Fibroblast of the aortic adventitia (primary cell): Measurements from ENCODE around the gene ATP5MJ.

- CAGE, long polyA plus RNA, result no peak
These were observed 14.6 kb downstream of the TNFAIP2 start for GRCh38 chr14:103137693-103138431.

DNA sequence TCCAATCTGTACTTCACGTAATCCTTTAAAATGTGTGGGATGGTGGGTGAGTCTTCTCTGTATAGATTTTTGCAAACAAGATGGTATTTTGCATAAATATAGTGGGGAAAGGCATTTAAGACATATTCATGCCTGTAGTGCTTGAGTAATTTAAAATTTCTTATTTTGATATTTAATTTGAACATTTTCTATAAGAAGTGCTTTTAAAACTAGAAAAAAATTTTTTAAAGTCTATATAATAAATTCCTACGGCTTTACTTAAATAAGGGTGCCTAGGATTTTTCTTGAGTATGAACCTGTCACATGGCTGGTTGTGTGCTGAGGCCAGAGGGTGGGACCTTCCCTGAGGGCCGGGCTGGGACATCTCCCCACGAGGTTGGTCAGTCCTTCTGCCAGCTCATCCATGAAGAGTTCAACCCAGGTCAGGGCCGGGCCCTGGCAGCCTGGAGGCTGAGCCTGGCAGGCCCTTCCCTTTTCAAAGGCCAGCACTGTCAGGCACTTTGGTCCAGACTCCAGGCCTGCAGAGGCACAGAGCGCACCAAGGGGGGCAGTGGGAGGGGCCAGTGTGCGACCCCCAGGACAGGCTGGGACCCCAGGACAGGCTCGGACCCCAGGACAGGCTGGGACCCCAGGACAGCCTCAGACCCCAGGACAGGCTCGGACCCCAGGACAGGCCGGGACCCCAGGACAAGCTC, 31.7 kb downstream of the TNFAIP2 start:
- CAGE, long polyA plus RNA, result no peak

DNA sequence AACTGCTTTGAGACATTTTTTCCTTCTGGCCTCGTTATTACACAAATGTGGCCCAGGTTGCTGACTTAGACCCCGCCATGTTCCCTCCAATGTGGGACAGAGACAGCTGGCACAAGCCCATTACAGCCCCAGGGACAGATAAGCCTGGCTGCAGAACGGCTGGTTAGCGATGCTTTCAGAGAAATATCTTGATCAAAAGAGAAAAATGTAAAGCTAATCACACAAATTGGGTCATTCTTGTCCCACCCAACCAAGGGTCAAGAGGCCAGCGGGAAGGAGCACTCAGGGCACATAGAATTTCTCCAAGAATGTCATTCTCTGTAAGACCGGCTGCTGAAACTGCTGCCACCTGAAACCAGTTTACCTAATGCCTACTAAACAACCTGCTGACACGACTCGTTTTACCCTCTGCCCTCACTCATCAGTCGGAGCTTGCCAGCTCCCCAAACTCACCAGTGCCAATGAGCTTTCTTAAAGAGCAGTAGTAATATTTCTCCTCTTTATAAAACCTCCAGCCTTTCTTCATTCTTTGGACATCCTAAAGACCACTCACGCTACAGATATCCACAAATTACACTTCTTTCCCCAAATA, 63.1 kb downstream of the TNFAIP2 start:
- CAGE, long polyA plus RNA, result no peak

DNA sequence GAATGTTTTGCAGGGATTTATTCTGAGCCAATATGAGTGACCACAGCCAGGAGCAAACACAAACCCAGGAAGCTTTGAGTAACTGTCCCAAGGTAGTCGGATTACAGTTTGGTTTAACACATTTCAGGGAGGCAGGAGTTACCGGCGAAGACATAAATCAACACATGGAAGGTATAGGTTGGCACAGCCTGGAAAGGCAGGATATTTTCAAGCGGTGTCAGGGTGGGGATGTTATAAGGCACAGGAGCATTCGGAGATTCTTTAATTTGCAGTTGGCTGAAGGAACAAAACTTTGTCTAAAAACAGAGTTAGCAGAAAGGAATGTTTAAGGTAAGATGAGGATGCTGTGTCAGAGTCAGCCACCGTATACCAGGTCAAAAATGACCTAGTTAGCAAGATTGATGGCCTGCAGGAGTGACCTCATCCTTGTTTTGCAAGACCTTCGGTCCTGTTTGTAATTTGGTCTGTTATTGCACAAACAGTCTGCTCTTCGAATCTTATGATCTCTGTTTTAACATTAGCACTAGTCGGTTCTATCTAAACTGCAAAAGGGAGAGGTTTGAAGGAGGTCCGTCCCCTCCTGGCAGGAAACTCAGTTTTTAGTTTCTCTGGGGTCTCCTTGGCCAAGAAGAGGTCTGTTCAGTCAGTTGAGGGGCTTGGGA, 75.4 kb downstream of the TNFAIP2 start:
- CAGE, long polyA plus RNA, result no peak

GRCh38 chr14:103315184-103315934, 18.7 kb upstream of the EIF5 start:
- CAGE, long polyA plus RNA, result no peak

GRCh38 chr14:103337552-103338126, 3.6 kb downstream of the EIF5 start:
- CAGE, long polyA plus RNA, result no peak

GRCh38 chr14:103338127-103338897, 4.3 kb downstream of the EIF5 start:
- CAGE, long polyA plus RNA, result no peak

DNA sequence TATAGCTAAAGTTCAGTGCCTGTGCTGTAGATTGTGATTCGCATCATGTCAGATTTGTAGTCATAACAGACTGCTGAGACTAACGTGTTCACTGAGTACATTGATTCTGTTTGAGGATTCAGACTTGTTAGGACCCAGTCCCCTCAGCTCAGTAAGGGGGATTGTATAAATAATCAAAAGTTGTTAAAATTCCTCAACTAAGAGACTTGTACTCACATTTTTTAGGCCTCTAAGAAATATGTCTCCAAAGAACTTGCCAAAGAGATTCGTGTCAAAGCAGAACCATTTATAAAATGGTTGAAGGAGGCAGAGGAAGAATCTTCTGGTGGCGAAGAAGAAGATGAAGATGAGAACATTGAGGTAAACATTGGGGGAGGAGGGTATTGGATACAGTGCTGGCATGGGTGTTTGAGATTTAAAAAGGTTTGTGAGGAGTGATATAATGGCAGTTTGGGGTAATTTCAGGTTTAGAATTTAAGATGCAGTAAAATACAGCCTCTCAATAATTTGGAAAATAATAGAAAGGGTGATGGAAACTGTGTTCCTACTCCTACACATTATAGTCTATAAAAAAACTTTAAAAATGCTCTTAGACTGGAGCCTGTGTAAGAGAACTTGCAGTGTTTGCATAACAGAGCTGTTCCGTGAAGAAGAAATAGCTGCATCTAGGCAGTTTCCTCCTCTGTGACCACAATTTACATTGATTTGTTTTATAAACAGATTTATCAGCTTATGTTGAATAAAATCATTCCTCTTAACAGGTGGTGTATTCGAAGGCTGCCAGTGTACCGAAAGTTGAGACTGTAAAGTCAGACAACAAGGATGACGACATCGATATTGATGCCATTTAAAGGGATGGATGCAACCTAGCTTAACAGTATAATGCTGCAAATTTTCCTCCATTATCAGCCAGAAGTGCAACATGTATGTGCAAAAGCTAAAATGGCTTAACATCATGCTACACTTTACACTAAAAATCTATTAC, 6.5 kb downstream of the EIF5 start:
- CAGE, long polyA plus RNA, result no peak

DNA sequence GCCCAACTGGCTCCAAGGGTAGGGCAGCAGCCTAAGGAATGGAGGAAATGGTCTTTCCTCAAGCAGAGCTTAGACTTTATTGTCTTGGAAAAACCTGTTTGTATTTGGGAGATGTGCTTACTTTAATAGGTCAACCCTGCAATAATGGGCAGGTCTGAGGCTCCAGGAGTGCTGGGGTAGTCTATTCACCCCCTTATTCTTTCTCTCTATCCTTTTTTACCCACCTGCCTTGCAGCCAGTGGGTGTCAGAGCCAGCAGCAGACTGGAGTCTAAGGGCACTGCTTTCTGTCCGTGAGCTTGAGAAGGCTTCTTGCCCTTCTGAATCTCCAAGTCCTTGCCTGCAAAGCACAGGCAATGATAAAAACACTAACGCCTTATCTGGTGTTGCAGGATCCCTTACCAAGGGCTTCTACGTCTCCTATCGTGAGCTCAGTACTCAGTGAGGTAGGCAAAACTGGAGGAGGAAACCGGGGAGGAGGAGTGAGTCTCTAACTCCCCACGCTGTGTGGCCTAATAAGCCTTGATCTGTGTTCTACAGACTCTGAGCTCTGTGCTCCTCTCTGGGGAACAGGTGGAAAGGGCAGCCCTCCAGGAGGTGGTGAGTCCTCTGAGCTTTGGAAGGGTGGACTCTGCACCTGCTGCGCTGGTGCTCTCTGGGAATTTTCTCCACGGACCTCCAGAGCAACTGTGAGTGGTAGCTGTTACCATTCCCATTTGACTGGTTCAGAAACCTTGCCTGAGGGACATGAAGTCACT, 7.2 kb upstream of the MARK3 start:
- CAGE, long polyA plus RNA, result no peak

- CAGE, long polyA plus RNA, result no peak
These were observed 31.5 kb downstream of the MARK3 start for GRCh38 chr14:103416596-103417203.

DNA sequence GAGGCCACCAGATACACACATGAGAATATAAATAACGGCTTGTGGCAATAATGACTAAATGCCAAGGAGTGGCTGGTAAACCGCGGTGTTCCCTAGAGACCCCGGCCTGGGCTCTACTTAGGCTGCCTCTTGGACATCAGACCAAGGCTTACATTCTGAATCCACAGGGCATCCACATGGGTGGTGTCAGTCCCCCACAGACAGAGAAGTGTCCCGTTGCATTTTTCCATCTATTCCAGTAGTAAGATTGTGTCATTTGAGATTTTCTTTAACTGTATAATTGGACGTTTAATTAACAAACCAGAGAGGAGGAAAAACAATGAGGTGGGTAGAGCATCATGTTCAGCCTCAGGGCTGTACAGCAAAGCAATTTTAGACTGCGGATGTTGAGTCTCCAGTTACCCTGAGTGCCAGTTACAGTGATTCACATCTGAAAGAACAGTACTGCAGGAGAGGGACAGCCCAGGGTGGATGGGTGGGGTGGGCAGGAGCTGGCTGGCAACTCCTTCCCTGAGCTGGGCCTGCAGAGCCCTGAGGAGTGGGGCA, 20.5 kb downstream of the CKB start:
- CAGE, long polyA plus RNA, result no peak

- CAGE, long polyA plus RNA, result no peak
These were observed 737 bp upstream of the TRMT61A start for GRCh38 chr14:103528052-103528865.

- CAGE, long polyA plus RNA, result no peak
These were observed 12.3 kb downstream of the XRCC3 start for GRCh38 chr14:103702870-103703395.

DNA sequence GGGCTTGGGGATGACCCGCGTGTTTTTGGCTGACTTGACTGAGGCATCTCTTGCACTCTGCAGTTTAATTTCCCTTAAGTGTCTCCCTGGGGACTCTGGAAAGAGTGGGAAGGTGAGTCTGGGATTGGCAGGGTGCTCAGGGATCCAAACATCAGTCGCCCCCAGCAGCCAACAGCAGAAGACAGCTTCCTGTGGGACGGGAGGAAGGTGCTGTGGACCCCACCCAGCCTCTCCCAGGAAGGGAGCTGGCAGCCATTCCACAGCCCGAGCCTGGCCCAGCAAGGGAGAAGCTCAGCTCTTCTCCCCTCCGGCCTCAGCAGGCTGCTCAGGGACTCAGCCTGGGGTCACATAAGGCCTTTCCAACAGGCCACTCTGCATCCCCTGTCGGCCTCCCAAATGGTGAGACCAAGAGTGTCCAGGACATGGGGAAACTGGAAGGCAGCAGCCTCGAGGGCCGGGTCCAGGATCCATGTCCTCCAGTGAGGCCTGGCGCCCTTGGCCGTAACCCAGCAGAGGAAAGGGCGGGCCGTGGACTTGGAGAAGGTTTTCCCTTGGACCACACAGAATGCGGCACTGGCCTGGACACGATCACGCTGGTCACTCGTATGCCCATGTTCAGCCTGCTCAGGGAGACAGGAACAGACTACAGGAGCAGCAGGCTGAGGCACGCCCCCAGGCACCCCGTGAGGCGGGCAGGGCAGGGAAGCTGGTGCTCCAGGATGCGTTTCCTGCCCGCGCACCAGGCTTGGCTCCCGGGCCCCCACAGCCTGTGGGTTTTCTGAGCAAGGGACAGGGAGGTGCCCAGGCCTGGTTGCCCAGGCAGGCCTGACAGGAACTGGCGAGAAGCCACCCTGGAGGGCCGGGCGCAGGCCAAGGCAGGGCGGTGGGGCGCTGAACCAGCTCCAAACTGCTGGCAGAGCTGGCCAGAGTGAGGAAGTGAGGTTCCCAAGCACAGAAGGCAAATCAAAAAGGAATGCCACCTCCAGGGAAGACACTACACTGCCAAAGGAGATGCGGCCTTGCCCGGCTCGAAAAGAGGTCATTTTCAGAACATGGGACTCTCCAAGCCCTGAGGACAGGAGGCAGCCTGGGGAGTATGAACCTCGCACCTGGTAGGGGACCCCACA, 3.4 kb downstream of the XRCC3 start:
- CAGE, long polyA plus RNA, result no peak

- CAGE, long polyA plus RNA, result no peak
These were observed 19.8 kb downstream of the ZFYVE21 start for GRCh38 chr14:103735500-103735815.

DNA sequence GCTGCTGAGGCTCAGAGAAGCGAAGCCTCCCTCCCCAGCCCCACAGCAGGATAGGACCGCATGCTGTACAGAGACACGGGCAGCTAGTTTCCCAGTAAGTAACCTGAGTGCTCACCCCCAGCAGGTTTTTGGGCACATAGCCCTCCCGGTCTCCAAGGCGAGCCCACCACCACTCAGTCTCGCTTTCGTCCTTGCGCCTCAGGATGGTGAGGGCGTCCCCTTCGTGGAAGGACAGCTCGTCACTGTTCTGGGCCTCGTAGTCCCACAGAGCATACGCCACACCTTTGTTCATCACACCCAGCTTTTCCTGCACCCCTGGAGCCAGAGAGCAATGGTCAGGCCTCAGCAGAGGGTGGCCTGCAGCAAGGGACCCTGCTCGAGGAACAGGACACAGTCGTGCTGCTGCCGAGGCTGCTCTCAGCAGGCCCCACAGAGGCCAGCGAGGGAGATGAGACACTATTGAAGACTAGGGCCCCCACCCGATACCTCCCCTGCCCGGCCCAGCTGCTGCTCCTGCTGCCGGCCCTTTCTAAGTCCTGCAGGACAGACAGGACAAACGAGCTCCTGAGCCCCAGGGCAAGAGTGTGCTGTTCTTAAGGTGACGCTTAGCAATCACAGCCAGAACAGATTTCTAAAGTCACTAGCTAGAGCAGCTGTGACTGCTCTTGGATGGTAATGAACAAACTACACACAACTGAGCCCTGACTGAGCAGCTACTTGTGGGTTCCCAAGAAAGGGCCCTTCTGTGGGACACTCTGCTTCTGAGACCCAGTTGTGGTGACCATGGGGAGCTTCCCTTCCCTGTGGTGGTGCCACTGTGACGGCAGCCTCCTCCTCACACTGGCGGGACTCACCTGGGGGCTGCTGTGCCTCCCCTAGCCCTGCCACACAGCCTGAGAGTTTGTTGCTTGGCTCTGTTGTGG, 20.5 kb downstream of the ZFYVE21 start:
- CAGE, long polyA plus RNA, result no peak

DNA sequence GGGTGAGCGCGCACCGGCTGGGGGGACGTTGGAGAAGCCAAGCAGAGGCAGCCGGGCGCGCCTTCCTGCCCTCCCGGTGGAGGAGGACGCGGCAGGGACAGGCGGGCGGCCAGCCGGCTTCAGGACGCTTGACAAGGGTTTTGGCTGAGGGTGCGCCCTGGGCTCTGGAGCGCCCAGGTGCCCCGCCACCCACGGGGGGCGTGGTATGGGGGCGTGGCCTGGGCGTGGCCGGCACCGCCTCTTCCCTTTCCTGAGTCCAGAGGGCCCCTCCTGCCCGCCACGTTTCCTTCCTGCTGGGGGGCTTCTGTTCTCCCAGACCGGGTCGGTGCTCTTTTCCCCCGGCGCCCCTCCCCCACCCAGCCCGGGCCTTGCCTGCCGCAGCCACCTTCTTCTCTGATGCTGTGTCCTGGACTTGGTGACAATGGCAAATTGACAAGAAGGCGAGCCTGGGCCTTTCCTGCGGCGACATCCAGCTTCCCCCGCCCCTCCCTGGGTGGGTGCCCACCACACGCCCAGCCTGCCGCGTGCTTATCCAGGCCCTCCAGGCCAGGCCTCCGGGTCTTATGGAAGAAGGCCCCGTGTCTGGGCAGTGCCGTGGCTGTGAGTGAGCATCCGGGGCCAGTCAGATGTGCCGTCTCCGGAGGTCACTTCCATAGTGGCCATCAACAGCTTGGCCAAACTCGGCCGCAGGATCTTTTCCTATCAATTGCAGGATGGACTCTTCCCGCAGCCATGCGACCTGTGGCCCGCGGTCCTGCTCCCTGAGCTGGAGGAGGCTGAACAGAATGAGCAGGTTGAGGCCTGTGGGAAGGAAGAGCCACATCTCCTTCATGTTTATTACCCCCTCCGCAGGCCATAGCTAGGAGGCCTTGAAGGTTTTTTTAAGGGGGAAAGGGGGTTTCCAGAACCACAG, 24.7 kb upstream of the PPP1R13B start:
- CAGE, long polyA plus RNA, result no peak

- CAGE, long polyA plus RNA, result no peak
These were observed at the start of gene ATP5MJ for GRCh38 chr14:103920772-103921907. ATP5MJ (minus strand) TSS chr14:103921529.

GRCh38 chr14:104049880-104050203, 35.7 kb upstream of the ASPG start:
- CAGE, long polyA plus RNA, result no peak

- CAGE, long polyA plus RNA, result no peak
These were observed 19.3 kb downstream of the ASPG start for GRCh38 chr14:104104683-104105329.